Mesangial cell (primary cell): ENCODE data around the gene RNF44.

DNA sequence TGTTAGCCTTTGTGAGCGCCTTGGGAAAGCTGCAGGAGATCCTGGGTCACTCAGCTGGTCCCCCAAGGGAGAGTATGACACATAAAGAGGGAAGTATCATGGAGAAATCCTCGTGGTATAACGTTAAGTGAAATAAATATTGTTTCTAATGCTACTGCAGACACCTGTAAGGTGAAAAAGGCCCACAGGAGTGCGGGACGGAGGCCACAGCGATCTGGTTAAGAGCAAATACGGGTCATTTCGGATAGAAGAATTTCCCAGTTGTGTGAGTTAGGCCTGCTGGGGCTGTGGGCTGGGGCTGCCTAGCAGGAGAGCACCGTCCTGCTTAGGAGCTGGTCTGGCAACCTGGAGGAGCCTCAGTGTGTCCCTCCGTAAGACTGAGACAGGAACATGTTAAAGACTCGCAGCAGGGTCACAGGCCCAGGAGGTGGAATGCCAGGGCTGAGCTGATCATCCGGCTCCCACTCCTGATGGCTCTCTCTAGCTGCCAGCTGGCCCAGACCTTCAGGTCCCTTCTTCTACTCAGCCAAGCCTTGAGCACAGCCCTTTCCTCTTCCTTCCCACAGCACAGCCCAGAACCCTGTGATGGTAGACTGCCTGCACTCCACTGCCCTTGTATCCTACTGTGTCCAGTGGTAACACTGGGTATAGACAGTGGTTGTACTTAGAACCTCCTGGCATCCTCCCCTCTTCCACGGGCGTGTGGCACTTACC is 4.8 kb downstream of the NKX2-5 start:
- RAMPAGE, long total RNA = no peak

- RAMPAGE, long total RNA = no peak
These were observed 9.4 kb downstream of the STC2 start for GRCh38 chr5:173318648-173319292.

- RAMPAGE, long total RNA = no peak
These were observed 91.9 kb upstream of the STC2 start for GRCh38 chr5:173420029-173420582.

DNA sequence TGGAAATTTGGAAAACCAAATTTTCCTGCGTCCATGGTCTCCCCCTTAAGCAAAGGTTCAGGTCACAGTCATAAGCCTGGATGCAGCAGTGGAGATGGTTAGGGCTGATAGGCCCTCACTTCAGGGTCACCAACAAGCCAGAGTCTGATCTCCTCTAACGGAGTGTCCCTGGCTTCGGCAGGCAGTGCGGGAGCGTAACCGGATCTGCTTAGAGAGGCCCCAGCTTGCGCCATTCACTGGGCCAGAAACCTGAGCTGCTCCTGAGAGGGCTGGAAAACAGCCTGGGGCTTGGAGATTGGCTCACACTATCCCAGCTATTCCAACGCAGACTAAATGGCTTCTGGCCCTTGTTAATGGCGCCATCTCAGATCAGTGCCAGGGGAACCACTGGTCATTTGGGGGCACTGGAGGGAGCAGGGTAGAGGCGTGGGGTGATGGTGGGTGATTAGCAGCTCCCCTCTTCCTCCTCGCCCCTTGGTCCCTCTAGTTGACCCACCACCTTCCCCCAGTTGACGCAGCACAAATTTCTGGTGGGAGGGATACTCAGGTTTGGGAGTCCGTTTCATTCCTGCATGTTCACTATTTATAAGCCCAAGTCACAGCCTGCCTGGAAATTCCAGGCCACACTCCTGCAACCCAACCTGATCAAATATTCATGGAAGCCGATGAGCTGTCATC is 134.7 kb upstream of the CPEB4 start:
- RAMPAGE, long total RNA = no peak

GRCh38 chr5:173915363-173915879 is 27.3 kb downstream of the CPEB4 start:
- RAMPAGE, long total RNA = no peak

- RAMPAGE, long total RNA = no peak
These were observed 35.6 kb downstream of the CPEB4 start for GRCh38 chr5:173923606-173924225.

DNA sequence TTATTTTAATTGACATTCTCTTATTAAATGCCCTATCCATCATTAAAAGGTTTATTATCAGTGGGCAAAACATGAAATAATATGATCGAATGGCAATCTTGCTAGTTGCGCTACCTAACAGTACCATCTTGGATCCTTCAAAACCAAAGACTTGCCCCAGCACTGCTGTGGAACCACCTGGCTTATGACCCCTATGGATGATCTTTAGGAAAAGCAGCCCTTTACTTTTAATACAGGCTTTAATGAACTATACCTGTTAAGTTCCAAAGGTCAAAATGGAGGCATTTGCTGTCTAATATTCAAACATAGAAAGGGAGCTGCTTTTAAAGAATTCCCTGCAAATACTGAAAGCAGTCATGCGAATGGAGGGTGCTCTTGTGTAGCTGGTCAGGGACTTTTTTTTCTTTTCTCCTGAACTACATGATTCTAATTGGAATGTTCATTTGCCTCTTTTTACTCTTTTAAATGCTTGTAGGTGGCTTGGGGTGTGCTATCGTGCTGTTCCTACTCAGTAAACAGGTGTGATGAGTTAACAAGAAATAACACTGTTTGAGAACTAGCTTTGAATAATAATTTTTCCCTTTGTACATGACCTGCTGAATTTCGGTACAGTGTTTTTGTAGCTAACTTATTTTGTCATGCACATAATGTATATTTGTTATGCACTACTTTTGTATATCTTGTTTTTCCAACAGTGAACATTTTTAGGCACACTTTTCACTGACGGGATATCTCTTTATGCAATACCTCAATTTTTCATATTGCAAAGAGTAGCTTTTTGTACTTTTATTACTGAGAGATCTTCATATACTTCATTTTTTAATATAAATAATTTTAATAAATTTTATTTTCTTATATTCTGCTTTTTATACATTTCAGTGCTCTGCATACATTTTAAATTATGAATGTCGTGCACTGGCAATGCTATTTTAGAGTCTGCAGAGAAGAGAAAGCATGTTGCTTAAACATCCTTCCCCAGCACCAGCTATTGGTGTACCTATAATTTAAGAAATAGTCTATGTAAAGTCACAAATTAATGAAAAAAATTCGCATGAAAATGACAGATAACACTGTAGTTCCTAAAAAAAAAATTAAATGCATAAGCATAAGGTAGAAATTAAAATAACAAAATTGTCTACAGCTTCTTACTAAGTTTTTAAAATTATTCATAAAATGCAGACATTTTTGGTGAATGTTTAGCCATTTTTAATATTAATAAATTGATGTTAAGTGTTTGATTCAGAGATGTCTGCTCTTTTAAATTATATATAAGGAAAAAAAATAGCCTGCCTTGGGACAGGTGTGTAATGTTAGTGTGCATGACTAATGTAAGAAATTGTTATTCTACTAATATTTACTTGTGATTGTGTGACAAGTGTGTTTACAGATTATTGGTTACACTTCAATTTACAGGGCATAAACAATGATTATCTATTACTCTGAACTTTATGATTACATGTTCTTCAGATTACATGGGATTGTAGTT is 30.8 kb upstream of the C5orf47 start:
- RAMPAGE, long total RNA = no peak

- RAMPAGE, long total RNA = no peak
These were observed 290.5 kb downstream of the MSX2 start for GRCh38 chr5:175014861-175015363.

- RAMPAGE, long total RNA = no peak
These were observed 329.1 kb downstream of the DRD1 start for GRCh38 chr5:175114712-175115362.

GRCh38 chr5:175444493-175445036 is 583 bp upstream of the DRD1 start:
- RAMPAGE, long total RNA = no peak

DNA sequence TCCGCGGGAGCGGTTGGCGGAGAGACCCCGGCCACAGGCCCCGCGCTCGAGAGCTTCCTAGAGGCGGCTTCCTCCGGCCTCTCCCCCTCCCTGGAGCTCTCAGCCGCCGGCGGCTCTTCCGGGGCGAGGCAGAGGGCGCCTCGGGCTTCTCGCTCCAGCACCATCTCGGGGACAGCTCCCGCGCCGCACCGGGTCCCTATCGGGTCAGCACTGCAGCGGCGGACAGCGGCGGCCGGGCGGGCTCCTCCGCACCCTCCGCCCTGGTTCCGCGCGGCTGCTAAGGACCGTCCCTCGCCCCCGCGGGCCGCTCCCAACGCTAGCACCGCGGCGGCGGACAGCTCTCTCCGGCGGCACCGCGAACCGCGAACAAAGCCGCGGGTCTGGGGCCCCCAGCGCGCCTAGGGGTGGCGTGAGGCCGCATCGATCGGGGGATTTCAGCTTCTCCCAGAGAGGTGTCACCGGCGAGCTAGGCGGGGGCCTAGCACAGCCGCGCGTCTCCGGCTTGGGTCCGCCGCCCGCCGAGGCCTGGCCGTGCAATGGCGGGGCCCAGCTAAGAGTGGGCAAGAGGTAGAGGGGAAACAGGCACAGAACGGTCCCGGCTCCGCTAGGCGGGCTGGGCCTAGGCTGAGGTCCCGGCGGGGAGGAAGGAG is 74.4 kb upstream of the CPLX2 start:
- RAMPAGE, long total RNA = no peak

DNA sequence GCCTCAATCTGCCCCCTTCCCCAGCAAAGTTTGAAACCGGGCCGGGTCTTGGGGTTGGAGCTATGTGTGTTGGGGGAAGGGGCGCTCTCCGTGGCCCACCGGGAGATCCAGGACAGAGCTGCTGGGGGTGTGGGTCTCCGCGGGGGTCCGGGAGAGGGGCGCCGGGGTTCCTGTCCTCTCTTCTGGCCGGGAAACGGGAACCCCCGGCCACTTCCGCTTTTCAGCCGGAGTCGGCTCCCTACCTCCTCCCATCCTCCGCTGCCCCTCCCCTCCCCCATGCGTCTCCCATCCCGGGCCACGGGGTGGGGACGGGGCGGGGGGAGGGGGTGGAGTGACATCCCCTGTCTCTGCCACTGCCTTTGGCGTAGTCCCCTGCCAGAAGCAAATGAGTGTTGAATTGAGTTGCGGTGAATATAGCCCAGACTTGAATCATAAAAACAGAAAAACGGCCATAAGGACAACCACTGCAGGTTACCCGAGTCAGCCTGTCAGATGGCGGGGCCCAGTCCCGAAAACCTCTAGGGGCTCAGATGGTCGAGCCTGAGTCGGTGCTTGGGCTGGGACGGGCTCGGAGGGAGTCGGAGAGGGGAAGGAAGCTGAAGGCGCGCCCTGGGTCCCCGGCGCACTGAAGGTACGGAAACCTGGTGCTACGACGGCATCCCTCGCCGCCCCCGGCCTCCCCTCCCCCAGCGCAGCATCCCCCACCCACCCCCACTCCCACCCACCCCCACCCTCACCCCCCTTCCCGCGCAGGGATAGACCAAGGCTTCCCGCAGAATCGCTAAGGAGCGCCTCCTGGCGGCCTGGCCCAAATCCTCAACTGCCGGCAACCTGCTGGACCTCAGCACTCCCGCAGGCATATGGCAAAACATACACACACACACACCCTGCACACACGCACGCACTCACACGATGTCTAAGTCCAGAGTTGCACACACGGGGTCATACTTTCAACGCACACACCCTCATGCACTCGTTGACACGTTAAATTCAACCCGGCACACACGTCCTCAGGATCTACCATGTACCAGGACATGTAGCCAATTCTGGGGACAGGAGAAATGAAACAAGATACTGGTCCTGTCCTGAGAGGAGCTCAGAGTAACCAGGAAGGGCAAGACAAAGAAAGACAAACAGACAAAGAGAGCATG is 1.4 kb downstream of the CPLX2 start:
- RAMPAGE, long total RNA = no peak

GRCh38 chr5:176308530-176309151 is 52.9 kb downstream of the KIAA1191 start:
- RAMPAGE, long total RNA = no peak

DNA sequence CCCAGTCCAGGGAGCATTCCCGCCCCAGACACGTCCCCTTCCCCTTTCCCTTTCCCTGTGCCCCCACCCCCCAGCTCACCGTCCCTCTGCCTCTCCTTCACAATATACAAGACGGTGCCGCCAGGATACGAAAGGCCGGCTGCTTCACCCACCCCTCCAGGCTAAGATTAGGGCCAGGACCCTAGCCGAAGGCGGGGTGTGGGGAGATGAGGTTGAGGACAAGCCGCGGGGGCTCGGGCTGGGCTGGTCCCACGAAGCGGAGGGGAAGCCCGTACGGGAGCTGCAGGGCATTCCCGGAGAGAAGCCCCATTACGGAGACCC is 509 bp downstream of the KIAA1191 start:
- RAMPAGE, long total RNA = no peak

- RAMPAGE, long total RNA = no peak
These were observed 6.5 kb downstream of the HIGD2A start for GRCh38 chr5:176394882-176395662.

DNA sequence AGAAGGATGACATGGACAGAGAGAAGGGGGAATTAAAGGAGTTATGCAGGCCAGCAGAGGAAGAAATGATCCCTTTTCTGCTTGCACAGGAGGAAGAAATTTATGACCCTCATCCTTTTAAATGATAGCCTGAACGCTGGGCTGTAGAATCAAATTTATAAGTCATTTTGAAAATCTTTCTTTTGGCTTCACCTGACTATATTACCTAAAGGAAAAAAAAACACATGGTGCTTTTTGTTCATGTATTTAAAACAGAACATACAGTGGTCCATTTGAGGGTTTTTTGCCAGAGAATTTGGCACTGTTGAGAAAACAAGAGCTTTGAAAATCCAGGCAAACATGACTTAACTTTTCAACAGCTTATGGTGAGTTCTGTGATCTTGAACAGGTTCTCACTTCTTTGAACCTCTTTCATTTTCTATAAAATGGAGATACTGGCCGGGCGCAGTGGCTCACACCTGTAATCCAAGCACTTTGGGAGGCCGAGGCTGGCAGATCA is 5.2 kb downstream of the FAF2 start:
- RAMPAGE, long total RNA = no peak

DNA sequence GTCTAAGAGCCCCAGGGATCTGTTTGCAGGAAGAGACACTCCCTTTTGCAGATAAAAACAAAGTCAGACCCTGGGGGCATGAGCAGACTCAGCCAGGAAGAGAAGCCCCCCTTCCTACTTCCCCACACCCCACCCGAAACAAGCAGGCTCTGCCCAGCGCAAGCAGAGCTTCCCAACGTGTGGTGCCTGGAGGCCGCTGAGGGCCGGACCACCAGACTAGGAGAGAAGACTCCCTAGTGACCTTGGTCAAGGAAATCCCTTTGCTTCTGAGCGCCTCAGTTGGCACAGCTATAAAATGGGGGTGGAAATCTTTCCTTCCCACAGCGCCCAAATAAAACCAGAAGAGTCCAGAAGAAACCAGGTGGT is 1.2 kb downstream of the RNF44 start:
- RAMPAGE, long total RNA = no peak

DNA sequence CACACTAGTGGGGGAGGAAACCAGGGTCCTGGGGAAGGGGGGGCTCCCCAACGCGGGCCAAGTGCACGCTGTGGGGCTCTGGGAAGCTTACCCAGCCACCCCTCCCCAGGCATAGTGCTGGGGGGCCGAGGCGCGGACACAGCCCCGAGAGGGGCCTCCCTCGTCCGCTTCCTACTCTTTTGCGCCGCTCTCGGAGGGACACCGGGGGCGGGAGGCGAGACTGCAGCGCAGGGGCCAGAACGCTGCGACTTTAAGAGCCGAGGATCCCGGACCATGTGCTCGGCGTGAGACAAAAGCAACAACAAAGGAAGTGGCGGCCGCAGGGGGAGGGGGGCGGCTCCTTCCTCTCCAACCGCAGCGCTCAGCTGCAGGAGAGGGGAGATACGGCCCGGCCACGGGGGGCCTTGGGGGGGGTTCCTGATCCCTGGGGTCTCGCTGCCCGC is 809 bp downstream of the RNF44 start:
- RAMPAGE, long total RNA = no peak

DNA sequence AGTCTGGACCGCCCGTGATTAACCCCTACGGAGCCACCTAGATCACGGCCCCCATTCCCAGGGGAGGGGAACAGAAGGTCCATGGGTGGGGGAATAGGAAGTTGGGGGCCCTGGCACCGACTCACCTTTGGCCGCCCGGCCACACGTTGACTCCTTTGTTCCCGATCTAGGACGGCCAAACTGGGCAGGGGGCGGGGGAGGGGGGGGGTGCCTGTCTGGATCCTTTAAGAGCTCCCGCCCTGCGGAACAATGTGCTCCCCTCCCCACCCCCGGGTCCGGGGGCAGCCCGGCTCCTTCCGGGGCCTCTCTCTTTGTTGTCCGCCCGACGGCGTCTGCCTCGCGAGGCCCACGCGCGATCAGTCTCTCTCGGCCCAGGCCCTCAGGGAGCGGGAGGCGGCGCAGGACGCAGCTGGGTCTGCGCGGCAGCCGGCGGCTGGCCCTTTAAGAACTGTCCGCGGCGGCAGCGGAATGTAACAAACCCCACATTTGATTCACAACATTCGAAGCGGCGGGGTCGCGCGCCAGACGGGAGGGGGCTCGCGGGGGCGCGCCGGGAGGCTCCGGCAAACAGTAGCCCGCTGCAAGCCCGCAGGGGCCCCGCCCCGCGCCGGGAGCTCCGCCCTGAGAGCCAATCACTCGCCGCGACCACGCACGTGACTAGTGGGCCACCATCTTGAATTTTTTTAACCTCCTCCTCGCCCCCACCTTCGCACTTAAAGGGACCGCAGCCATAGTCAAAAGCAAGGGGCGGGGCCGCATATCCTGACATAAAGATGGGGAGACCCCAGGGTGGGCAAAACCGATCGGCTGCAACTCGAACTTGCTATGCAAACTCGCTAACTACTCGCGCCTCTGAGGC is at the start of gene RNF44:
Gene RNF44 (minus strand): TSS at position 588 of the 859 bp plus-strand sequence.
- RAMPAGE, long total RNA = no peak

GRCh38 chr5:176543759-176544385 is 5.3 kb upstream of the CDHR2 start:
- RAMPAGE, long total RNA = no peak